Stomach (tissue), 7 donors: ENCODE measurements around the gene ABHD6.

- PRO-cap = no peak
- RAMPAGE, long total RNA, 5 experiments = no peak in any of the 5 experiments
- RRBS = no CpG with 5 or more reads among the region's 10 CpGs
Measured at GRCh38 chr3:58062346-58063025, 54.3 kb downstream of the FLNB start.

DNA sequence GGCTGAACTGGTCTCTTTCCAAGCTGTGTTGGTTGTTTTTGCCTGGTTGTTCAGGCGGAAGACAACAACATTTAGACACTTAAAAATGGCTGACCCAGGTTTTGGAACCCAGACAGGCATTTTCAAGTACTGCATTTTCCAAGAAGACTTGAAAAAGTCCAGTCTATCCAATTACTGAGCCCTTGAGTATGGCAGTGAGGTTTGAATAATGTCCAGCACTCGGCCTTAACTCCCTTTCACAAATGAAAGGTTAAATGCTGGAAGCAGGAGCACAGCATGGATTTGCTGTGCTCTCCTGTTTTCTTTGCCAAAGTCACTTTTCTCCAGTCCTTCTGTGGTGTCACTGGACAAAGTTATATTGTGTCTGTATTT lies 93.4 kb downstream of the FLNB start:
- PRO-cap = no peak
- RAMPAGE, long total RNA, 5 experiments = no peak in any of the 5 experiments
- RRBS = no CpG with 5 or more reads among the region's 2 CpGs

GRCh38 chr3:58153176-58153675 lies 57.5 kb downstream of the DNASE1L3 start:
- PRO-cap = no peak
- RAMPAGE, long total RNA, 5 experiments = start-site peak on the plus strand in 4 of 5 experiments, at chr3:58153373-58153538 at its widest, 20 to 80 reads per replicate
- RRBS = 94% methylated on average over 7 of the region's 19 CpGs

DNA sequence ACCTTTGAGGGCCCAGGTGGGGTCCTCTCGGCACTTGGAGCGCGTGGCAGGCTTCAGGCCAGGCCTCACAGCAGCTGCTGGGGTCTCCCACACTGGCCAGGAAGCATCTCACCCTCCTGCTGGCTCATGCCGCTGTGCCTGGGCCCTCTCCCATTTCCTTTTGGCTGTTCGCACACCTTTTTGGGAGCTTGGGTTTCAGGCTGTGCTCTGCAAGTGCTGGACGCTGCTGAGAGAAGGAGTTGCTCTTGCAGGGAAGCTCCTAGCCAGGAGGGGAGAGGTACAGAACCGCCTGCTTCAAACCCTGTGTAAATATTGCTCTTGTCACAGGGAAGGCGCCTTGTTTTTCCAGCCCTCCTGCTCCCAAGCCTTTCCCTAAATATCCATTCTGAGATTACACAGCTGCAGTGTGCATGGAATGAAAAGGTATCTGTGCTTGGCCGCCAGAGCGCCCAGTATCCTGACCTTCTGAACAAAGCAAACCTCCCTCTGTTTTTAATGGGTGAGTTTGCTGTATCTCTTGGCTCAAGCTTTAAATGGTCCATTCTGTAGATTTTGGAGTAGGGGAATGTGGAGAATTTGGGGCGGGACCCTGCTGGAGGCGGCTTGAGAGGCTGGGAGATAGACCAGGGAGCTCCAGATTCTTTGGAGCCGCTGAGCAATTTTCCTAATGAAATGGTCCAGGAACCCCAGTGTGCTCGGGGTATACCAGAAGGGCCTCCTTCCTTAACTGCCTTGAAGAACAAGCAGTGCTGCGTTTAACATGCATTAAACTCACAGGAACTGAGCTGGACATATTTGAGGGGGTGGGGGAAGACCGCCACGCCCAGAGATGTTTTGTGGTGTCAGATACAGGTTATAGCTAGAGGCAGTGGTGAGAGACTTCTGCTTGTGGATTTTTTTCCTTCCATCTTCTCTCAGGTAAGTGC lies 45.4 kb downstream of the DNASE1L3 start:
- PRO-cap = no peak
- RAMPAGE, long total RNA, 5 experiments = no peak in any of the 5 experiments
- RRBS = no CpG with 5 or more reads among the region's 17 CpGs

- PRO-cap = no peak
- RAMPAGE, long total RNA, 5 experiments = start-site peak on the plus strand in 1 of 5 experiments, at chr3:58171434-58171770 at its widest, 22 reads per replicate
- RRBS = 88% methylated on average over 2 of the region's 20 CpGs
Measured at GRCh38 chr3:58171393-58172461, 39.0 kb downstream of the DNASE1L3 start.

DNA sequence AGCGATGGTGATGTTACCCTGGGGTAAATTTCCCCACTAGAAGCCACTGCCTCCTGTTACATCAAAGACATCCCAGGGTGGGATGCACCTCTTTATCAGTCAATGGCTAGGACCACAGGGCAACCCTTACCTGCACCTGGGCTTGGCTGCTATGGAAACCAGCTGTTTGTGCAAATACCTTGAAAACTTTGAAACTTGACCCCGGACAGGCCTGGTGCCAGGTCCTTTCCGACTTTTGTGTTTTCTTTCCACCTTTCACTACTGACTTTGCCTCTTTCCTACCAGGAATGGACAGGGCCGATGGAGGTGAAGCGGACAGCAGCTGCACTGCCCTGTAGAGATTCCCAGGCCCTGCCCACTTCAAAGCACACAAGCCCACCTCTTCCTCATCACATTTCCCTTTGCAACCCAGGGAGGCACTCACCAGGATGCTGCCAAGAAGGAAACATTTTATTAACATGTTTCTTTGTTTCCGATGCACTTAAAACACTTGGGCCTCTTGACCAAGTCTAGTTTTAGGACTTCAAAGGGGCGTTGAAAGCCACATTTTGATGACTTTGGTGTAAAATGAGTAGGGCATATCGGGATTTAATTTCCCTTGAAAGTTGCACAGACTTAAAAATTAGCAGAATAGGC lies 36.6 kb downstream of the DNASE1L3 start:
- PRO-cap = no peak
- RAMPAGE, long total RNA, 5 experiments = no peak in any of the 5 experiments
- RRBS = no CpG with 5 or more reads among the region's 8 CpGs

GRCh38 chr3:58199924-58200455 lies 10.8 kb downstream of the DNASE1L3 start:
- PRO-cap = no peak
- RAMPAGE, long total RNA, 5 experiments = no peak in any of the 5 experiments
- RRBS = no CpG with 5 or more reads among the region's 2 CpGs

DNA sequence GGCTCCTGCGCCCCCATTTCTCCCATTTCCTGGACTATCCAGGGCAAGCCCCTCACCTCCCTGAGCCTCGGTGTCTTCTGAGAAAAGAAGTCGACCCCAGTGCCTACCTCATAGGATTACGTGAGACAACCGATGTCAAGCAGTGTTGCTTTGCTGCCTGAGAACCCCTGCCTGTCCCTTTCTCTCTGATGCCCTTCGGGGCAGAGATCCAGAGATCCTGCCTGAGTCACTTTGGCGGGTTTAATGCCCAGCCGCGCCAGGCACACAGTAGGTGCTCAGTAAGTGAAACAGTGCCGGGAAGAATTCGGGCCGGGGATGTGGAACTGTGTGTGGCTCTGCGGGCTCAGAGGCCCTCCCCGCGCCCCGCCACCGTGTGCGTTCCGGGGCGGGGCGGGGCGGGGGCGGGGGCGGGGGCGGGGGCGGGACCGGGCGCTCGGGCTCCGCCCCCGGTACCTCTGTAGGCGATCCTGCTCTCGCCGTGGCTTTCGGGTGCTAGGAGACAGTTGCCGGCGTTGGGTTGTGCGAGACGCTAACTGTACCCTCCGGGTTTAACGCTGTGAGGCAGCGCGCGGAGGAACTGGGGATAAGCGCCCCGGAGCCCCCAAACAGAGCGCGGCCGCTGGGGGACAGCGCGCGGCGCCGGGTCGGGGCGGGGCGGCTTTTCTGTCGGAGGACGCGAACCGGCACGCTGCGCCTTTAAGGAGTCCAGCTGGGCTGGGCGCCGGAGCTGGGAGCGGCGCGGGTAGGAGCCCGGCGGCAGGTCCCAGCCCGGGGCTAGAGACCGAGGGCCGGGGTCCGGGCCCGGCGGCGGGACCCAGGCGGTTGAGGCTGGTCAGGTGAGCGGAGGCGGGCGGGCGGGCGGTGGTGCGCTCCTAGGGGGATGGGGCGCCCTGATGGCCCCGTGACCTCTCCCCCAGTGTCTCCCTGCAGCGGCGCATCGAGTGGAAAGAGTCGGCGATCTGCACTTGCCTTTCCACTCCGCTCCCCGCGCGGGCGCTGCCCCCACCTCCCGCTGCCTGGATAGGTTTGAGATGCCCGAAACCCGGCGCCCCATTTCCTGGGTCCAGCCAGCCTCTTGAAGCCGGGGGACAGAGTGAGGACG lies at the start of gene ABHD6:
ABHD6 (plus strand) TSS at position 712 of the 1,102 bp plus-strand sequence.
- PRO-cap = bidirectional peak, plus-strand start at position 502 of the sequence, minus-strand start at position 345 of the sequence; unidirectional peak, plus-strand start at position 709 of the sequence; unidirectional peak, plus-strand start at position 737 of the sequence; unidirectional peak, plus-strand start at position 778 of the sequence
- RAMPAGE, long total RNA, 5 experiments = start-site peak on the plus strand in 4 of 5 experiments, centred at positions 716 to 745 of the sequence, 30 to 136 reads per replicate
- RRBS = 2% methylated on average over 36 of the region's 102 CpGs

- PRO-cap = no peak
- RAMPAGE, long total RNA, 5 experiments = no peak in any of the 5 experiments
- RRBS = no CpG with 5 or more reads among the region's 7 CpGs
Measured at GRCh38 chr3:58260352-58260817, 22.8 kb downstream of the ABHD6 start.

- PRO-cap = no peak
- RAMPAGE, long total RNA, 5 experiments = no peak in any of the 5 experiments
- RRBS = no CpG with 5 or more reads among the region's 6 CpGs
Measured at GRCh38 chr3:58271924-58272239, 34.2 kb upstream of the RPP14 start.

- PRO-cap = no peak
- RAMPAGE, long total RNA, 5 experiments = no peak in any of the 5 experiments
- RRBS = no CpG with 5 or more reads among the region's 11 CpGs
Measured at GRCh38 chr3:58354958-58355482, 22.3 kb downstream of the PXK start.

GRCh38 chr3:58434877-58435444 lies 1.3 kb upstream of the PDHB start:
- PRO-cap = no peak
- RAMPAGE, long total RNA, 5 experiments = no peak in any of the 5 experiments
- RRBS = no CpG with 5 or more reads among the region's 4 CpGs

DNA sequence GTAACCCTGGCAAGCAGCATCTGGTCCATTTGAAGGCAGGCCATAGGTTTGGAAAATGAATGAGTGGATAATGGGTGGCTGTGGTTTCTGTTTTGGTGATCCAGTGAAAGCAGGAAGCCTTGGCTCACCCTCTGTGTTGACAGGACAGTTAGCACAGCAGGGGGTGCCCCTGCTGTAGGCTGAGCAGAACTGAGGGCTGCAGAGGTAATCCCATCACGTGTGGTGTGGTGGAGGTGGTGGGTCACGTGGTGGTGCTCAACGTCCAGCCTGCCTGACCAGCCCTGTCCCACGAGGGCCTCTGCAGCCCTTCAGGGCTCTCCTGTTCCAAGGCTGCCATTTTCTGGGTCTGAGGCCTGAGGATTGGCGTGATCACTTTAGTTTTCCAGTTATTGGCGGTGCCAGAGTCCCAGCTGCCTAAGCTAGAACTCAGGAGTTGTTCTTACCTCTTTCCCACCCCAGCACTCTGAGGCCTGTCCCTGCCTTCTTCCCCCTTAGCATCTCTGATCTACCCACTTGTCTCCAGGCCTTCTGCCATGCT lies 15.9 kb downstream of the ACOX2 start:
- PRO-cap = no peak
- RAMPAGE, long total RNA, 5 experiments = no peak in any of the 5 experiments
- RRBS = no CpG with 5 or more reads among the region's 6 CpGs

DNA sequence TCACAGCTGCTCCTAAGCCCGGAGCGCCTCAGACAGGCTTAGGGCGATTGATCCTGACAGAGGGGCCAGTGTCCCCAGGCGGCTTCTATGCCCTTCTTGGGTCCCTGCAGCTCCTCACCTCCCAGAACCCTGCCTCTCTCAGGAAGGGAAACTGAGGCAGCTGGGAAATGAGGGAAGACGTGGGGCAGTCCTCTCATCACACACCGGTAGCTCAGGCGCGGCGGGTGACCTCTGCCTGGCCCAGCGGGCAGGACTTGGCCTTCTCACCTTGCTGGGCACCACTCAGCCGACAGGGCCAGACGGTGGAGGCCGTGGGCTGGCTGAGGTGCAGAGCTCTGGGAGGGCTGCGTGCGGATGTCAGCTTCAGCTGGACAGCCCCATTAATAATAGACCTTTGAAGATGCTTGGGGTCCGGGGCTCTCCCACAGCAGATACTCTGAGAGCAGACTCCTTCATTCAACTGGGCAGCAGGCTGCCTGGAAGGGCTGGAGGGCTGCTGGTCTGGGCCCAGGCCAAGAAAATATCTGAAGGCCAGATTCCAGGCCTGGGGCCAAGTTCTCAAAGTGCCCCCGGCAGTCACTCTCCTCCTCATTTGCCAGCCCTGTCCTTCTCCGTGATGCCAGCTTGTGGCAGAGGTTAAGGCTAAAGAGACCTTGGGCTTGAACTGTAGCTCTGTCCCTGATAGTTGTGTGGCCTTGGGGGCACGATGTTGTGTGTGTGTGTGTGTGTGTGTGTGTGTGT lies 39.3 kb downstream of the FAM3D start:
- PRO-cap = no peak
- RAMPAGE, long total RNA, 5 experiments = no peak in any of the 5 experiments
- RRBS = 90% methylated on average over 1 of the region's 19 CpGs

GRCh38 chr3:58669709-58670306 lies 3.2 kb upstream of the FAM3D start:
- PRO-cap = no peak
- RAMPAGE, long total RNA, 5 experiments = no peak in any of the 5 experiments
- RRBS = no CpG with 5 or more reads among the region's 5 CpGs

DNA sequence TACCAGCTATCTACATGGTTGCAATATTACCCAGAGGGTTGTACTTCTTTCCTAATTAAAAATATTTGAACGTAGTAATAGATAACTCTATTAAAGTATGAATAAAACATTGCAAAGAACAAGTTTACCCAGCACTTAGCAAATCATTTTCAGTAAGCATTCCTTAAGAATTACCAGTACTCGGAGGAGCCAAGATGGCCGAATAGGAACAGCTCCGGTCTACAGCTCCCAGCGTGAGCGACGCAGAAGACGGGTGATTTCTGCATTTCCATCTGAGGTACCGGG lies 175.3 kb upstream of the FAM3D start:
- PRO-cap = no peak
- RAMPAGE, long total RNA, 5 experiments = no peak in any of the 5 experiments
- RRBS = no CpG with 5 or more reads among the region's 9 CpGs

DNA sequence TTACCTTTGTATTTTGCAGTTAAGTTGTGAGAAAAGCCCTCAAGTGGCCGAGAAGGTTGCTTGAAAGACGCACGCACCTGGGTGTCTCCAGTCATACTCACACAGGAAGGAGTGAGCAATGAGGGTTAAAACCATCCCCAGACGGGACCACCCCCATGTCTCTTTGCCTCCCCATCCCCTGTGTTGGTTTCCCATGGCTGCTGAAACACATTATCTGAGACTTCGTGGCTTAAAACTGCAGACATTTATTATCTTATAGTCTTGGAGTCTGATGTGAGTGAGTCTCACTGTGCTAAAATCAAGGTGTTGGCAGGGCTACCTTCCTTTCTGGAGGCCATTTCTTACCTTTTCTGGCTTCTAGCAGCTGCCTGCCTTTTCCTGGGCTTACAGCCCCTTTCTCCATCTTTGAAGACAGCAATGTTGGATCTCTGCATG lies 376.2 kb upstream of the CFAP20DC start:
- PRO-cap = no peak
- RAMPAGE, long total RNA, 5 experiments = no peak in any of the 5 experiments
- RRBS = no CpG with 5 or more reads among the region's 5 CpGs

GRCh38 chr3:60078988-60079544 lies 1029.2 kb upstream of the CFAP20DC start:
- PRO-cap = no peak
- RAMPAGE, long total RNA, 5 experiments = no peak in any of the 5 experiments
- RRBS = no CpG with 5 or more reads among the region's 6 CpGs

DNA sequence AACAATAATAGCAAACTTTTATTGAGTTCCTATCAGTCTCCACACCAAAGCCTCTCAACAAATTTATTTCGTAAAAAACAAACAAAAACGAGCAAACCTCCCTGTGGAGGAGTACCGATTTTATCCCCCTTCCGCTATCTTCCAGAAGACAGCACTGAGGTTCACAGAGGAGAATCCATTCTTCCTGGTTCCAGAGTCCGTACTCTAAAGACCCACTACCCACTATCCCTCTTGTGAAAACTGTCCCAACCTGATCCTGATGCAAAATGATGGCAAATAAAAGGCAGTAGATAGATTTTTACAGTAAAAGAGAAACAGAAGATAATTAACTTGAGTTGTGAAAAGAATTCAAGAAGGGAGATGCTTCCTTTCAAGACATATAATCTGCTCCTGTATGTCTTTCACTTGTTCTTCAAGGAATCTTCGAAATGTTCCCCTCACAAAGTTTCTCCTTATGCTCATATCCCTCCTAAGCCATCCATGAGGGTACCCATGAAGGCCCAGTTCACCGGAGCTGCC lies 1027.1 kb downstream of the FHIT start:
- PRO-cap = no peak
- RAMPAGE, long total RNA, 5 experiments = start-site peak on the minus strand in 1 of 5 experiments, centred at positions 207 to 462 of the sequence, 5 reads per replicate
- RRBS = no CpG with 5 or more reads among the region's 7 CpGs

DNA sequence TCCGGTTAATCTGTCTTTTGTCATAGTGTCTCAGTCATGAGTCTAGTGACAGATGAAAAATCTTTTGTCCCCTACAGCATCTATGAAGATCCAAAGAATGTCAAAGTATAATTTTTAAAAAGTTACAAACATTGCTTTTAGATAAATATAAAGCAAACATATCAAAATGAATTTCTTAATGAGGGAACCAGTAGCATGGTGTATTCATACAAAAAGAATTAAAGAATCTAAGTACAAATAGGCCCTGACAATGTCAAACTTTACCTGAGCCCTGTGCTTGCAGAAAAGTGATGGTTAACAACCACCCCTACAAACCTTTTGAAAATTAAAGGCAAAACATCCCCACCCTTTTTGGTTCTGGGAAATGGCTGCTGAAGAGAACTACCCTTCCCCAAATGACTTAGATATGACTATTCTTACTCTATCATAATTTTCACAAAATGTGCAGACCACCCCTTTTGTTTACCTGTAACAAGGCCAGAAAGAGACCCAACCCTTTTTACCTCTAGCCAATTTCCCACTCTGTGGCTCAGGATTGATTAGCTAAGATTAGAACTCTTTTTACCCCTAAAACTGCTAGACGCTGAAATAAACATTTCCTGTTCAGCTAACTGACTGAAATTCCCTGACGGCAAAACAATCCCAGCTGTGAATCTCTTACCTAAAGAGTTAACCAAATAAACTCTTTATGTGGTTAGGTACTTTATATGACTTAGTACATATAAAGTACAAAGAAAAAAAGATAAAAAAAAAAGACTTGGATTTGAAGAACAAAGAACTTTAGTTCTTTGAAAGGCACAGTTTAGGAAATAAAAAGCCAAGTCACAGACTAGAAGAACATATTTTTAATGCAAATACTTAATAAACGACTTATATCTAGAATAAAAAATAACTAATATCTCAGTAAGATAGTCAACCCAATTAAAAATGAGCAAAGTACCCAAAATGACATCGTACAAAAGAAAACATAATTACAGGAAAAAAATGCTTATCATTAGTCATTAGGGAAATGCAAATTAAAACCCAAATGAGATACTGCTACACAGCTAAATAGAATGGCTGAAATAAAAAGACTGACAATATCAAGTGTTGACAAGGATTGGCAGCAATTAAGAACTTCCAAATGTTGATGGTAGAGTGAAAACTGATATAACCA lies 988.8 kb downstream of the FHIT start:
- PRO-cap = no peak
- RAMPAGE, long total RNA, 5 experiments = start-site peak on the minus strand in 1 of 5 experiments, centred at position 739 of the sequence, 6 reads per replicate
- RRBS = no CpG with 5 or more reads among the region's 5 CpGs